Left cardiac atrium (tissue), 1 donor: ENCODE measurements around a stretch of chr3.

GRCh38 chr3:33115017-33116056 is 1.5 kb downstream of the CRTAP start:
- PRO-cap, result no peak

DNA sequence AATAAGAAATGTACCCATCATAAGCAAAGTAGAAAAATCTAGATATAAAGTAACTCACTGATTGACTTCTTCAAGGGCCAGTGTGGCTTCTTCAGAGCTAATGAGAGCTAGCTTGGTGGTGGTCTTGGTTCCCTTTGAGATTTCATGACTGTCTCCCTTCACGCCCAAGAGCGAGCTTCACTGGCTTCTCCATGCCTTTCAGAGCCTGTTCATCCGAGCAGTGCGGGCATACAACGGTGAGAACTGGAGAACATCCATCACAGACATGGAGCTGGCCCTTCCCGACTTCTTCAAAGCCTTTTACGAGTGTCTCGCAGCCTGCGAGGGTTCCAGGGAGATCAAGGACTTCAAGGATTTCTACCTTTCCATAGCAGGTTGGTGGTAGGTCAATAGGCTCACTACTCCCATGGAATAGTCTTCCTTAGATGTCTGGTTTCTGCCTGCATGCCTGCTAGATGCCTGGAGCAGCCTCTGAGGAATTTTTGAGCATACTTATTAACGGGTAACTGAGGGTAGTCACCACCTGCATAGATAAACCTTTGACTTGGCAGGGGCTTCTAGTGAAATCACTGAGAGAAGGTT is 10.5 kb downstream of the CRTAP start:
- PRO-cap, result no peak

DNA sequence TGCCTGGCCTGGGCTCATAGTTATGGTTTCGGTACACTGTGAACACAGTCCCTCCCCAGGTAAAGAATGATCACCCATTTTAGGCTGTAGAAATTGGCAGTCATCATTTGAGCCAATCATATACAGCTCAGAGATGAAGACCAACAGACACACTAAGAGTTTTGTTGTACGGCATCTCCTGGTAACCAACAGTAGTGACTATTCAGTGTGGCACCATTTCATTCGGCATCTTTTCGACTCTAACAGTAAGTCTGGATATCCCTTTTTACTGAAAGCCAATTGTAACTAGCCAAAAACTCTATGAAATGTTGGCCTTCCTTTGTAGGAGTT is 33.5 kb downstream of the UBP1 start:
- PRO-cap, result no peak

- PRO-cap, result no peak
Measured at GRCh38 chr3:33448102-33448510, 7.9 kb upstream of the UBP1 start.

DNA sequence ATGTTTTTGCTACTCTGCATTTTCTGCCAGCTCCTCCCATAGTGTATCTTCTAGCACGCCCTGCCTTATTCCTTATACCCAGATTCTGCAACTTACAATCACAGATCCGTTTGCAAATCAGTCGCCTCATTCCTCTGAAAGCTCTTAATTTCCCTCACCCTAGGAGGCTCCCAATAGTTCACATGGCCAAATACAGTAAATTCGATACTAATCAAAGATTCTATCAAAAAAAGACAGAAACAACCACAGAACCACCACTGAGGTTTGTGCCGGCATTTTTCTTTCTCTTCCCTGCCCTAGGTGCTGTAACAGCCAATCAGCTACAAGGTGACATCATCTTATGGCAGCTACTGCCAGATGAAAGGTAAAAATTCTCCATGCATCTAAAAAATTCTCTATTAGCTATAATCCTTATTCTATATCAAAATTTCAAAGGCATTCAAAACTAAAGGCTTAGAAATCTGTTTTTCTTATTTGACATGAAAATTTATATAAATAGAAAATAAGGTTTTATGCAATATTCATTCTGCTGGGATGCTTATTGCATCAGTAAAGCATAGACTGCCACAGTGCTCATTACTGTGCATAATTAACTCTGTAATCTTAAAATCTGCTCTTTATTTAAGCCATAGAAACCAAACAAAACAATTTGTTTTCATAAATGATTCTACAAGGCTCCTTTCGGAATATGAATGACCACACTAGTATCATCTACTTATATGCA is 72.7 kb downstream of the CLASP2 start:
- PRO-cap, result no peak

GRCh38 chr3:33652721-33653359 is 65.2 kb downstream of the CLASP2 start:
- PRO-cap, result no peak

GRCh38 chr3:33816485-33817011 is 18.1 kb downstream of the PDCD6IP start:
- PRO-cap, result no peak

GRCh38 chr3:33855744-33856519 is 57.5 kb downstream of the PDCD6IP start:
- PRO-cap, result no peak

GRCh38 chr3:33936084-33936875 is 137.8 kb downstream of the PDCD6IP start:
- PRO-cap, result no peak

DNA sequence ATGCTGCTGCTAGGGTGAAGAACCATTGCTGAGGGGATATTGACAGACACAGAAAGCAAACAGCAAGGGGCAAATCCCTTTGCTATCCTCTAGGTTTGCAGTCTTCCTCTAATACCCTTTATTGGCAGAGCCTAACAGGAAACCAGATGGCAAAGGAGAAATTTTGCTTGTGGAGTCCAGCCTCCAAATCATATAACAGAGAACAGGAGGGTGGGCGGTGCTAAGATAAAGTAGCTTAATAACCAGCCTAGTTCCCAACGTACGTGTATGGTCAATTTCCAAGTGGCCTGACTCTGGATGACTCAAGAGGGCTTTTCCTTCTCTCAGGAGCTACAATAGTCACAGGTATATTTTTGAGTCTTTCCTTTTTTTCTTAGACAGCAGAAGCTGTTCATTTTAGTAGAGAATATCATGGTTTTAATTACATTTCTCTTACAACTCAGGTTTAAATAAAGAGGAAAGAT is 404.6 kb downstream of the PDCD6IP start:
- PRO-cap, result no peak

DNA sequence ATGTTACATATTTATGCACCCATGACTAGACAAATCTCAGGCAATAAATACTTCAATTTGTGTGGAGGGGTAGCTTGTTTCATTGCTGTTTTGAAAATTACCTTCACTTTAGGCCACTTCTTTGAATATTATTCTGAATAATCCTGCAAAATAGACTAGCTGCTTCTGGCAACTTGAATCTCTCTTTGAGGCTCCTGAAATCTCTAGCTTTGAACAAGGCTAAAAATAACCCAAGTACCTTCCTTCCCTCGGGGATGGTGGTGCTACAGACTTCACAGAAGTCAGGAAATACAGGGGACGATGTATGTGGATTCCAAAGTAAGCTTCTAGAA is 783.3 kb upstream of the ARPP21 start:
- PRO-cap, result no peak

GRCh38 chr3:35670428-35670900 is 31.1 kb downstream of the ARPP21 start:
- PRO-cap, result no peak

- PRO-cap, result no peak
Measured at GRCh38 chr3:36787172-36787657, 22.9 kb upstream of the DCLK3 start.

DNA sequence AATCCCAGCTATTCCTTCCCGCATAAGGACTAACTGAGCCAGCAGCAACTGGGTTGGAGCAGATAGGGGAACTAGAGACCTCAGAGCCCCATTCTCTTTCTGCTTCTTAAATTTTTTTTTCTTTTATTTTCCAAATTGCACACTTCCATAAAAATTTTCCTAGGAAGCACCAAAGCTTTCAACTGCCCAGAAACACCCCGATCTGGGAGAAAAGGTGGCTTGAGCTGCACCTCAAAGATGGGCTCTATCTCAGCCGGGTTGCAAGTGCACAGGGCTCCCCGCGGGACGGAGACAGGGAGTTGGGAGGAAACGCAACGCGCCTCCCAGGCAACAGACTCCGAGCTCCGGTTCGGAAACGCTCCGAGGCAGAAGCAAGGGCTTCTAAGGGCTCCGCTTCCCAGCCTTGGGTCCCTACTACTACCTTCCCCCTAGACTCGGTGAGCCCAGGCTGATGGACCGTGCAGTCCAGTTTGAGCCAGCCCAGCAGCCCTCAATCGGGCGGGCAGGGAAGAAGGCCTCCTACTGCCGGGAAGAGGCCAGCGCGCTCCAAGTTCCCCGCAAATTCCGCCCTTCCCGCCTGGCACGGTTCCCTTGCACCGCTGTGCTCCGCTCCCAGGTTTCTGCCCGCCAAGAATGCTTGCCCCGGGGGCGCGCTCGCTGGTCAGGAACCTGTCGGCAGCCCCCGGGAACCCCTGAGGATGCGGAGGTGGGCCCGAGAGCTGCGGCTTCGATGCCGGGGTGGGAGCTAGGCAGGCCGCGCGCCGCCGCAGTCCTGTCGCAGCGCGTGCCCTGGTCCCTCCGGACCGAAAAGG is 877 bp downstream of the TRANK1 start:
- PRO-cap, result no peak

- PRO-cap, result no peak
Measured at GRCh38 chr3:37299217-37299535, 56.1 kb downstream of the GOLGA4 start.

DNA sequence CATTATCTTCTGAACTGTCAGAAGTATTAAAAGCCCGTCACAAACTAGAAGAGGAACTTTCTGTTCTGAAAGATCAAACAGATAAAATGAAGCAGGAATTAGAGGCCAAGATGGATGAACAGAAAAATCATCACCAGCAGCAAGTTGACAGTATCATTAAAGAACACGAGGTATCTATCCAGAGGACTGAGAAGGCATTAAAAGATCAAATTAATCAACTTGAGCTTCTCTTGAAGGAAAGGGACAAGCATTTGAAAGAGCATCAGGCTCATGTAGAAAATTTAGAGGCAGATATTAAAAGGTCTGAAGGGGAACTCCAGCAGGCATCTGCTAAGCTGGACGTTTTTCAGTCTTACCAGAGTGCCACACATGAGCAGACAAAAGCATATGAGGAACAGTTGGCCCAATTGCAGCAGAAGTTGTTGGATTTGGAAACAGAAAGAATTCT is 80.9 kb downstream of the GOLGA4 start:
- PRO-cap, result no peak

- PRO-cap, result no peak
Measured at GRCh38 chr3:37341441-37341944, 98.4 kb downstream of the GOLGA4 start.

GRCh38 chr3:37885026-37885775 is 23.5 kb downstream of the CTDSPL start:
- PRO-cap, result no peak

GRCh38 chr3:37926673-37927180 is 63.9 kb upstream of the VILL start:
- PRO-cap, result no peak

DNA sequence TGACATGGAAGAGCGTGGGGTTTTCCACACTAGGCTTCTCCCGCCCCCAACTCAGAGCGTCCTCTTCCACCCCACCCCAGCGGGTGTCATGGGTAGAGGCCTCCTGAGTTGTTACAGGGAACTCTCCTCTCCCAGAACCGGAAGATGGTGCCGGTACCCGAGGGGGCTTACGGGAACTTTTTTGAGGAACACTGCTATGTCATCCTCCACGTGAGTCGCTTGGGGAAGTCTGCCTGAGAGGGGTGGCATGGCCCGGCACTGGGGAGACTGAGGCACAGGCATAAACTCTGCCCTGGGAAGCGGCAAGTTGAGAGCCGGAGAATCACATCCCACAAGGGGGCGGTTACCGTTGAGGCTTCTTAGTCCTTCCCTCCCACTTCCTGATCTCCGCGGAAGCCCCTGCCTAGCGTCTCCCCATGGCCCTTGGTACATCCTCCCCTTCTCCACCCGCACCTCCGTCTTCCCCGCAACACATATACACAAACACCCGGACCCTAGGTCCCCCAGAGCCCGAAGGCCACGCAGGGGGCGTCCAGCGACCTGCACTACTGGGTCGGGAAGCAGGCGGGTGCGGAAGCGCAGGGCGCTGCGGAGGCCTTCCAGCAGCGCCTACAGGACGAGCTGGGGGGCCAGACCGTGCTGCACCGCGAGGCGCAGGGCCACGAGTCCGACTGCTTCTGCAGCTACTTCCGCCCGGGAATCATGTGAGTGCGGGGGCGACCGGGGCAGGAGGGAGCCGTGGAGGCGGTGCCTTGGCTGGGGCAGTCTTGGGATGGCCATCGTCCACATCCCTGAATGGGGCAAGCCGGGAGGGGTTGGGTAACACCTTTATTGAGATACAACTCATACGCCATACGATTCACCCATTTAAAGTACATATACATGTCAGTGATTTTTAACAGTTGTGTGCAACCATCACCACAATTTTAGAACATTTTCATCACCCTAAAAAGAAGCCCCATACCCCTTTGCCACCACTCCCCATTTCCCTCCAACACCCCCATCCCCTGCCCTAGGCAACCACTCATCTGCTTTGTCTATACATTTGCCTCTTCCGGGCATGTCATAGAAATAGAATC is 3.5 kb downstream of the VILL start:
- PRO-cap, result bidirectional peak, plus-strand start at position 376 of the sequence, minus-strand start at position 324 of the sequence; bidirectional peak, plus-strand start at position 703 of the sequence, minus-strand start at position 681 of the sequence